Subcutaneous adipose tissue (tissue), 3 donors: ENCODE results near the genes TAF1D, GPR83, C11orf97 and SRSF8.

- PRO-cap: no peak
- RAMPAGE, long total RNA, 3 experiments: no peak in any of the 3 experiments
Measured at GRCh38 chr11:90203280-90203591, 19.6 kb downstream of the CHORDC1 start.

GRCh38 chr11:93116224-93117350, 81.2 kb downstream of the SLC36A4 start:
- PRO-cap: no peak
- RAMPAGE, long total RNA, 3 experiments: no peak in any of the 3 experiments

DNA sequence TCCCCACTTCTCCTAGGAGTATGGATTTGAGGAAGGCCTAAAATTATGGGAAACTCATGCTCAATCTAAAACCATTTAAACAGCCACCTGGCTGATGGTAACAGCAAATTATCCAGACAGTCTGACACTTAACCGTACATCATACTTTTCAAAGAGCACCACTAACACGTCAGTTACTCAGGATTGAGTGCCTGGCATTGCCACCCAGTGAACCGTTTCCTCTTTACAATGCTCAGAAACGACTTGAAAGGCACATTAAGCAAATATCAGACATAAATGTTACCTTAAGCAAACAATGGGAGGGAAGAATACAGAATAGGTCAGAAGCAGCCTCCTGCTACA, 18.8 kb upstream of the SLC36A4 start:
- PRO-cap: no peak
- RAMPAGE, long total RNA, 3 experiments: no peak in any of the 3 experiments

- PRO-cap: no peak
- RAMPAGE, long total RNA, 3 experiments: no peak in any of the 3 experiments
Measured at GRCh38 chr11:93236800-93237090, 39.0 kb upstream of the SLC36A4 start.

DNA sequence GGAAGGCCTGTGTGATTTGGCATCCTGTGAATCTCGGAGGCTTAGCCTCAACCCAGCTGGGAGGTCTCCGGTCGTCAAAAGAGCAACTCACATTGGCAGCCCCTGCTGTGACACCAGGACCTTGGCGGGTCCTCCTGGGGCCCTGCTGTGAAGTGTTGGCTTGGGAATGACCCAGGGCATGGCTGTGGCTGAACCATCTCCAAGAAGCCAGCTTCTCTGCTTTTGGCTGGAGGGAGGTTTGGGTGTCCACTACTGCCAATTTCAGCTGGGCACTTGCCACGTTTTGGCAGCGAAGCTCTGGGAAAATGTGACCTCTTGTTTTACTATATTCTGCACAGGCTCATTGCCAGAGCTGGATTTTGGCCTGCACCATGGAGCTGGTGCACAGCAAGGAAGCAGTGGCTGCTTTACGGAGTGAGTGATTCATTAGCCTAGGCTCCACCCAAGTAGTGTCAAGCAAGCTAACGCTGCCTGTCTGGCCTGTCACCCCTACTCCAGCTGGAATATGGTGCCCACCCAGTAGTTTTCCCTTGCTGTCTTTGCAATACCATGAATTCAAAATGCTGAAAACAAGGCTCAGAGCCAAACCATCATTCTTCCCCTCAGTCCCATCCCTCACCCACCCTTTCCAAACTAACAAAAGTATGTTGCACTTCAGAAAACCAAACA, 24.3 kb upstream of the SMCO4 start:
- PRO-cap: no peak
- RAMPAGE, long total RNA, 3 experiments: no peak in any of the 3 experiments

DNA sequence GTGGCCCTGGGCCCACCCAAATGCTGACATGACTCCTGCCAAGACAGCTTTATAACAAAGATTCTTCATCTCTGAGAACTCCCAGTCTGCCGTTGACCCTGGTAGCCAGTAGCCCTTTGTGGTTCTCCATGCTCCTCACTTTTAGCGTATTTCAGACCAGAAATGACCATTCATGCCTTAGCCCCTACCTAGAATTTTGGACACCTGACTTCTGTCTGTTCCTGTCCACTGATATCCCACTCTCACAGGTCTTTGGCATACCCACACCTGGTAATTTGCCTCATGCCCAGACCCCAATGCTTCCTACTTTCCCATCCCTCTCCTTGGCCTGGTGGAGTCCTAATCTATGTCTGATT, 25.2 kb upstream of the CEP295 start:
- PRO-cap: no peak
- RAMPAGE, long total RNA, 3 experiments: no peak in any of the 3 experiments

- PRO-cap: no peak
- RAMPAGE, long total RNA, 3 experiments: no peak in any of the 3 experiments
Measured at GRCh38 chr11:93666450-93666900, 5.0 kb downstream of the CEP295 start.

DNA sequence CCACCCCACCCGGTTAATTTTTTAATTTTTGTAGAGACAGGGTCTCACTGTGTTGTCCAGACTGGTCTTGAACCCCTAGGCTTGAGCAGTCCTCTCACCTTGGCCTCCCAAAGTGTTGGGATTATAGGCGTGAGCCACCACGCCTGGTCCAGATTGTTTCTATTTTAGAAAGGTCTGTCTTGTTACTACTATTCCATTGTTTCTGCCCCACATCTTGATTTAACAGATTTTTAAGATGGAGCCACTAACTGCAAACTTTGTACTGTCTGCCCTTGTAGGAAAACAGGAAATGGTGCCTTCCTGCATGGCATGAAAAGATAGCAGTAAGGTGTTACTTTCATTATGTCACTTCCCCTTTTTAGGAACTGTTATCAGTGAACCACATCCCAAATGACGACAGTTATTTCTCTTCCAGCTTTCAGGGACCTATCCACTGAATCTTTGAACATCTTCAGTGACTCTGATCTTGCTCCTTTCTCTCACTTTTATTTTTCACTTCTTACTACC, 23.2 kb downstream of the TAF1D start:
- PRO-cap: no peak
- RAMPAGE, long total RNA, 3 experiments: no peak in any of the 3 experiments

DNA sequence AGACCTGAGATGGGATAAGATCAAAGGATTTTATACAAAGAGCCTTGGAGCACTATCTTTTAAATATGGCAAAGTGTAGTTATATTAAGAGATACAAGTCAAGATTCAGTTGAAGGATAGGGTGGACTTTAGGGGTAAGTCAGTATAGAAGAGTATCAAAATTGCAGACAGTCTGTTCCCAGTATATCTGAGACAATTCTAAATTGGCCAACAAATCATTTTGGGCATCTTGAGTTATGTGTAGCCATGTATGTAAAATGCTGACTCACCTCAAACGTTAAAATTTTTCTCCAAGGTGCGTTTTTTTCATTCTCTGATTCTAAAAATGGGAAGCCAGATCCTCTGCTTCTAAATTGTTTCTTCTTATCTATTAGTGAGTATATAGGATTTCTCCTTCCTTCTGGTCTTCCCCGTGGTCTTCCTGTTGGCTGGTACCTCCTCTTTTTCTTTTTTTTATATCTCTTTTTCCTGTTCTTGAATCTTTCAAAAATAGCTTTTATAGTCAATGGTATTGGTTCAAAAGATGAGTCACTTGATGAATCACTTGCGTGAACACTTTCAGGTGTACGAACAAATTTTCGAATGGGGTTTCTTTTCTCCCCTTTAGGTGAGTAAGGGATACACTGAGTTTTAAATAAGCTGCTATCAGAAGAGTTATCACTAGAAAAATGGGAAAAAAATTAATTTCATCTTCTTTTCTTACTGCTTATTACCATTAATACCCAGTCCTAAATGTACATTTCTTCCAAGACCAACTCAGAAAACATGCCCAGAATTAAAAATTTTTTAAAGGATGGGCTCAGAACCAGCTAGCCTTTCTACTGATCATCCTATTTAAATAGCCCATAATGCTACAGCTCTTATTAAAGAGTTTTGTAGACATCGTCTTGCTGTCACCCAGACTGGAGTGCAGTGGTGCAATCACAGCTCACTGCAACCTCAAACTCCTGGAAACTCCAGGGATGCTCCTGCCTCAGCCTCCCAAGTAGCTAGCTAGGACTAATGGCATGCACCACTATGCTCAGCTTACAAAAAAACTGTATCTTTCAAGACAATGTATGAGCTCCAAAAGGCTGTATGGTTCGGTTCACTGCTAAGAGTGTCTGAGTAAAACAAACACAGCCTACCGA, 3.1 kb downstream of the TAF1D start:
- PRO-cap: no peak
- RAMPAGE, long total RNA, 3 experiments: no peak in any of the 3 experiments

DNA sequence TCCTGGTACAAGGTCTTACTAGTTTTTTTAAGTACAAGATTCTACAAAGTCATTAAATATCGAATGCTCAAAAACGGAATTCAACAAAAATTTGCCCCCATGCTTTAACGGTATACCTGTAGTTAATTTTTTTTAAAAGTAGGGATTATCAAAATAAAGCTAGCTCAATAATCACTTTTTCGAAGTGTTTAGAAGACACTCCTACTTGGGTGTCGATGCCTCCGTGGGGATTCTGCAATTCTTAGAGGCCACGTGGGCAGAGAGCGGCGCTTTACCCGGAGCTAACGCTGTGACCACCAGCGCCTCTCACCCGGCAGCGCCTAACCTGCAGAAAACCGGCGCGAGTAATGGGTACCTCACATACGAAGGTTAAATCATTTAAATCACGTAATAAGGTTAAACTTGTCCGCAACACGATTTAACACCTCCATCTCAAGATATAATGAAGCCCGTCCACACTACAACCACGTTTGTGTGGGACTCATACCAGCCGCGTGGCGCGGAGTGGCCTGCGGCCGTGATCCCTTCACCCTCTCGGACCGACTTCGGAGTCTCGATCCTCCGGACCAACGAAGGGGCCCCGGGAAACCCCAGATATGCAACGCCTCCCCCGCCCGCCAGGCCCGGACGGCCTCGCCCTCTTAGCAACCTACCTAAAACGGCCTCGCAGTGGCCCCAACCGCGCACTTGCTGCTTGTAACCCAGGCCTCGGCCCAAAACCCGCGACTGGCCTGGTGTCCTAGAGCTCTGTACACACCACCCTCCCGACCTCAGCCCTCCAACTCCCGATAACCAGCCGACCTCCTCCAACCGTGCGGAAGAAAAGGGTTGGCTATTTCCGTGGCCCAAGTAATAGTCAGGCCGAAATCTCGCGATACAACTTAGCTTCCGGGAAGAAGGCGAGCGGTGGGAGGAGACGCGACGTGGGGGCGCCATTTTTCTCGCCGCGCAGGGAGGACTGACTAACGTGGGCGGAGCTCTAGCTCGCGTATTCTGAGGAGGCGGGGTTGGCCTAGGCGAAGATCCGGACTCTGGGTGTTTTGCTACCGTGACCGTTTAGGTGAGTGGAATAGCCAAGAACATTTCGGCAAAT, at the start of gene TAF1D:
TAF1D (minus strand) TSS at position 827 of the 1,093 bp plus-strand sequence.
- PRO-cap: unidirectional peak, plus-strand start at position 244 of the sequence; bidirectional peak, plus-strand start at position 994 of the sequence, minus-strand start at position 826 of the sequence
- RAMPAGE, long total RNA, 3 experiments: start-site peak on the plus strand in 3 of 3 experiments, centred at positions 984 to 1,013 of the sequence, 239 to 507 reads per replicate; start-site peak on the minus strand in 3 of 3 experiments, centred at positions 794 to 828 of the sequence, 90 to 142 reads per replicate

- PRO-cap: no peak
- RAMPAGE, long total RNA, 3 experiments: no peak in any of the 3 experiments
Measured at GRCh38 chr11:93849672-93850331, 616 bp downstream of the VSTM5 start.

DNA sequence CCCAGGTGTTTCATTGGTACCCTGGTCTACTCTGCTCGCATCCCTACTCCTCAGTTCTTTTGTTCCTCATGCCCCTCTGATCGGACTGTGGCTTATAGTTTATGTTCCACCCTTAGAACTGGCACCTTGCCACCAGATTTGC, 884 bp downstream of the PANX1 start:
- PRO-cap: bidirectional peak, plus-strand start outside the sequence, minus-strand start at position 78 of the sequence
- RAMPAGE, long total RNA, 3 experiments: no peak in any of the 3 experiments

- PRO-cap: bidirectional peak, plus-strand start at chr11:94130998, minus-strand start at chr11:94130794
- RAMPAGE, long total RNA, 3 experiments: no peak in any of the 3 experiments
Measured at GRCh38 chr11:94130585-94131293, 2.1 kb downstream of the PANX1 start.

GRCh38 chr11:94200796-94201663, 72.4 kb downstream of the PANX1 start:
- PRO-cap: no peak
- RAMPAGE, long total RNA, 3 experiments: no peak in any of the 3 experiments

DNA sequence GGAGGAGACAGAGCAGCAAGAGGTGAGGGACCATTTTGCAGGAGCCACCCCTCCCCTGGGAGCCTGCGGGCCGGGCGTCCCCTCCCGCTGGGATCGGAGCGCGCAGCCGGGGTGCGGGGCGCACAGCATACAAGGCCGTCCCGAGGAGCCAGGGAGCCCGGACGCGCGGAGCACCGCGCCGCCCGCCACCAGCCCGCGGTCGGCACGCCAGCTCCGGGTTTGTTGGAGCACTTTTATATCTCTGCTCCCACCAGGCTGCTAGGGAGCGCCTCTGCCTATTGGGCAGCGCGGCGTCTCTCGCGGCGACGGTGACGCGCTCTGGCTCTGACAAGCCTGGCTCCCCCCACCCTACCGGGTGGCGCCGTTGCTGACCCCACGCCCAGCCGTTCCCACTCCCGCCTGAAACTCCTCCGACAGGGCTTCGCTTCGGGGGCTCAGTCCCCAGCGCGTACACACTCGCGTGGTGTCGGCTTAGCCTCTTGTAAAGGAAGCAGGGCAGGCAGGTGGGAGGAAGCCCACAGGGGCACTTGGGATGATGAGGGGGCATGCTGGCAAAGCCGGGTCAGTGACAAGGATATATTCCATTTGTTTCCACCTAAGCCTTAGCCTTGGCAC, at the start of gene GPR83:
GPR83 (minus strand) TSS at position 206 of the 615 bp plus-strand sequence.
- PRO-cap: no peak
- RAMPAGE, long total RNA, 3 experiments: no peak in any of the 3 experiments

GRCh38 chr11:94512237-94512968, at the start of gene C11orf97:
Gene C11orf97 (plus strand): TSS chr11:94512461.
- PRO-cap: no peak
- RAMPAGE, long total RNA, 3 experiments: no peak in any of the 3 experiments

DNA sequence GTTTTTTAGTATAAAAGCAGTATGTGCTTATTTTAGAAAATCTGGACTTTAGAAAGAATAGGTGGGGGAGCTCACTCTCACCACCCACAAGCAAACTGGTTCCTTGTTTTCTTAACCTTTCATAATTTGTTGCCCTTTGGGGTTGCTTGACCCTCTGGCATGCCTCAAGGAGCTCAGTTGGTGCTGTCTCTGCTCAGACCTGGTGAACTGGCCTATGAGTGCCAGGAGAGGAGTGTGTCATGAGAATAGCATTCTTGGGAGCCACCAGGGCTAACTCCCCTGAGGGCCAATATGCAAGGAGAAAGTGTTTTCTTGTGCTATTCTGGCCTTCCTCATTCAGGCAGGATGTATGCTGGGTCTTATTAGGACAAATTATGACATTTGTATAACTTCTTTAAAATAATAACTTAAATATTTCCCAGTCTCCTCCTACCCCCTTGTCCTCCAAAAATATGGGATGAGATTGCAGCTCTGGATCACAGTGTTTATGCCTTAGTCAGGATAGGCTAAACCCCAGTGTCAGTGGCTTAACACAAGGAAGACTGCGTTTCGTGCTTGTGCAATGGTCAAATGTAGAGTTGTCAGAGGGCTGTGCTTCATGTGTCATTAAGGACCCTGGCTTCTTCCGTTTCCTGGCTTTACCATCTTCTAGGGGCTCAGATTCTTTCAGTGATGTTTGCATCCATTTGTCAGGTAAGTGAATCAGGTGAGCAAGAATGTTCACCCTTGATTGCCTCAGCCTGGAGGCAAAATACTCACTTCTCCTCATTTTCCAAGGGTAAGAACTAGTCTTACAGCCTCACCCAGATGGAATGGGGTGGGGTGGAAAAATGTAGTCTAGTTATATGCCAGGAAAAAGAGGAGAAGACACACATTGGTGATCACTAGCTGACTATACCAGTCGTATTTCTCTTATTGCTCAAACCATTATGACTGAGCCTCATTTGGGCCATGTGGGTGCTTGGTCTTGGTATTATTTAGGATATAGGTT, 20.7 kb upstream of the AMOTL1 start:
- PRO-cap: no peak
- RAMPAGE, long total RNA, 3 experiments: no peak in any of the 3 experiments

- PRO-cap: no peak
- RAMPAGE, long total RNA, 3 experiments: no peak in any of the 3 experiments
Measured at GRCh38 chr11:94821432-94821932, 53.3 kb downstream of the AMOTL1 start.

- PRO-cap: bidirectional peak, plus-strand start at chr11:95067186, minus-strand start at chr11:95067109
- RAMPAGE, long total RNA, 3 experiments: start-site peak on the plus strand in 3 of 3 experiments, at chr11:95066892-95067229 at its widest, 16 to 31 reads per replicate
Measured at GRCh38 chr11:95066584-95067305, at the start of gene SRSF8. Gene SRSF8 (plus strand): TSS chr11:95066919.

DNA sequence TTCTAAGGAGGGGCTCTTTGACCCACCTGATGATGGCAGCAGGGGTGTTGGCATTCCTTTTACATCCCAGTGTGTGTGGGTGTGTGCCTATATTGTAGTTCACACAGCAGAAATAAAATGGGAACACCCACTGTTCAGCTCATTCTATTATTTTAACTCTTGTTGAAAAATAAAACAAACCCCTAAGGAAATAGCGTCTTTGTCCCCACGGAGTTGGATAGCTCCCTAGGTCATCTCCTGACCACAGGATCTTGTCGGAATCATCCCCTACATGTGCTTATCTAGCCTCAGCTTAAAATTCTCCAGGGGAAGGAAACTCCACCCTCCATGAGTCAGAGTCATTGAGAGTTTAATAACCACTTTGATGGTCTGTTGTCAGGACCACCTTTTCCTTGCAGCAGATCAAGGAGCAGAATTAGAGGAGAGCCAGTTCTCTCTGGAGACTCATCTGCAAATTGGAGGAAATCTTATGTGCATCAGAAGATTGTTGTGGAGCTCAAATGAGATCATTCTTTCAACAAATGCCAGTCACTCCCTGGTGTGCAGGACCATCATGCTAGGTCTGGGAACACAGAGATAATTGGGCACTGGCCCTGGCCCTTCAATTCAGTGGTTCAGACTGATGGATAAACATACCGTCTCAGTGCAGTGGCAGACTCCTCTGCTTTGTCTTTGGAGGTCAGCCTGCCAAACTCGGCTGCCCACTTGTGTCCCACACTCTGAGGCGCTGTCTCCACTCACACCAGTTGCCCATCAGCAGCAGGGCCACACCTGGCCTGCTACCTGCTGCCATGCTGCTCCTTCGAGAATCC, 19.5 kb downstream of the ENDOD1 start:
- PRO-cap: no peak
- RAMPAGE, long total RNA, 3 experiments: no peak in any of the 3 experiments